HEK293 (cell line): ENCODE measurements around a stretch of chr11.

DNA sequence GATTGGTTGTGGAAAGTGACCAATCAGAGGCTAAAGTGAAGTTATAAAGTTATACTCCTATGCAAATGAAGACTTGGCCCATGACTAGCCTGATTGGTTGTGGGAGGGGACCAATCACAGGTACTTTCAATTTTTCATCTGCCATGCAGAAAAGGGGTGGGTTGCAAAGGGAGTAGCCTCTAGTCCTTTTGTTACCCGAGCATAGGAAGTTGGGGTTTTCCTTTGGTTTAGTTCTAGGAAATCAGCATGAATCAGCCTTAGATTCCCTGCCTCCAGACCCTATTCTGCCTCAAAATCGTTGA is 18.2 kb upstream of the CSTF3 start:
- PRO-cap, result no peak
- RRBS, 2 experiments, result no CpG with 5 or more reads among the region's 2 CpGs

- PRO-cap, result no peak
- RRBS, 2 experiments, result no CpG with 5 or more reads among the region's 6 CpGs
Measured at GRCh38 chr11:33694822-33695606, 5.6 kb downstream of the C11orf91 start.

- PRO-cap, result no peak
- RRBS, 2 experiments, result no CpG with 5 or more reads among the region's 6 CpGs
Measured at GRCh38 chr11:33696143-33696810, 4.3 kb downstream of the C11orf91 start.

DNA sequence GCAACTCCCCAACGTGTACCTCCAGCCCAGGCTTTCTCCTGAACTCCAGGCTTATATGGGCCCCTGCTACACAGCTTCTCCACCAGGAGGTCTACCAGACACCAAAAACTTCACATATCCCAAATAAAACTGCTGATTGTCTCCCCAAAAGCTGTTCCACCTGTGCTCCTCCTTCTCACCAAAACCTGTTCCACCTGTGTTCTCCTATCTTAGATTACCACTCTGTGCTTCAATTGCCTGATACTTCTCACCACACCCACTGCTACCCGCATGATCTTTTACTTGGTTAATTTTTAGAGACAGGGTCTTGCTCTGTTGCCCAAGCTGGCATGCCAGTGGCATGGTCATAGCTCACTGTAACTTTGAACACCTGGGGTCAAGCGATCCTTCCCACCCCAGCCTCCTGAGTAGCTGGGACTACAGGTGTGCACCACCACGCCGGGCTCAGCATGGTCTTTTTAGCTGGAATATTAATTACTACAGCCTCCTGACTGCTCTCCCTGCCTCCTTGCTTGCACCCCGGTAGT is 3.8 kb downstream of the C11orf91 start:
- PRO-cap, result no peak
- RRBS, 2 experiments, result 83 to 90% methylated on average over 2 of the region's 6 CpGs

GRCh38 chr11:33721265-33721937 is 14.8 kb downstream of the CD59 start:
- PRO-cap, result no peak
- RRBS, 2 experiments, result no CpG with 5 or more reads among the region's 6 CpGs

DNA sequence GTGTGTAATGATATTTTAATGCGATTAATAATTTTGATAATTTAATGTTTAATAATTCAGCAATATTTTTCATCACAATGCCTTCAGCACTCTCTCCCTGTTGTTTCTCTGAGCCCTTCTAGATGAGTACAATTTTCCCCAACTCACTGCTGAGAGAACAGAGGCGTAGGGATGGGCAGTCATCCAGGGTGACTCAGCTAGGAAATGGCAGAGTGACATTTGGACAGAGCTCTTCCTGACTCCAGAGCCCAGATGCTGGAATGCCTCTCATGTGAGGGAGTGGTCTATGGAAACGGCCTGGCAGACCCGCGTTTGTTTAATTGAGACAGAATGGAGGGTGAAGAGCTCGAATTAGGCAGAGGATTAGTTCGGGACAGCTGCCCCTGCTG is 7.4 kb upstream of the LMO2 start:
- PRO-cap, result no peak
- RRBS, 2 experiments, result no CpG with 5 or more reads among the region's 7 CpGs

DNA sequence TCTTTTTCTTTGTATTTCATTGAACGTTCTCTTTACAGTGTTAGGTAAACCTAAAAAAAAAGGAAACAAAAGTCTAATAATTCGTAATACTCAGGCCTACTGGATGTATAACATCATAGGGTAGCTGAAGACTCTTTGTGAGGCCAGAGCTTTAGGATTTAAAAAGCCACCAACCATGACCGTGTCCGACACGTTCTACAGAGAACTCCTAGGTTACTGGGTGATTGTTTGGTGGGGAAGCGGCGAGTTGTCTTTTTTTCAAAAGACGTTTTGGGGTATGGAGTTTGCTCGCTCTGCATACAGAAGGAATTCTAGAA is 589 bp upstream of the CAPRIN1 start:
- PRO-cap, result unidirectional peak, minus-strand start at position 218 of the sequence
- RRBS, 2 experiments, result no CpG with 5 or more reads among the region's 9 CpGs

GRCh38 chr11:34093101-34093809 is 12.2 kb upstream of the NAT10 start:
- PRO-cap, result no peak
- RRBS, 2 experiments, result no CpG with 5 or more reads among the region's 4 CpGs

DNA sequence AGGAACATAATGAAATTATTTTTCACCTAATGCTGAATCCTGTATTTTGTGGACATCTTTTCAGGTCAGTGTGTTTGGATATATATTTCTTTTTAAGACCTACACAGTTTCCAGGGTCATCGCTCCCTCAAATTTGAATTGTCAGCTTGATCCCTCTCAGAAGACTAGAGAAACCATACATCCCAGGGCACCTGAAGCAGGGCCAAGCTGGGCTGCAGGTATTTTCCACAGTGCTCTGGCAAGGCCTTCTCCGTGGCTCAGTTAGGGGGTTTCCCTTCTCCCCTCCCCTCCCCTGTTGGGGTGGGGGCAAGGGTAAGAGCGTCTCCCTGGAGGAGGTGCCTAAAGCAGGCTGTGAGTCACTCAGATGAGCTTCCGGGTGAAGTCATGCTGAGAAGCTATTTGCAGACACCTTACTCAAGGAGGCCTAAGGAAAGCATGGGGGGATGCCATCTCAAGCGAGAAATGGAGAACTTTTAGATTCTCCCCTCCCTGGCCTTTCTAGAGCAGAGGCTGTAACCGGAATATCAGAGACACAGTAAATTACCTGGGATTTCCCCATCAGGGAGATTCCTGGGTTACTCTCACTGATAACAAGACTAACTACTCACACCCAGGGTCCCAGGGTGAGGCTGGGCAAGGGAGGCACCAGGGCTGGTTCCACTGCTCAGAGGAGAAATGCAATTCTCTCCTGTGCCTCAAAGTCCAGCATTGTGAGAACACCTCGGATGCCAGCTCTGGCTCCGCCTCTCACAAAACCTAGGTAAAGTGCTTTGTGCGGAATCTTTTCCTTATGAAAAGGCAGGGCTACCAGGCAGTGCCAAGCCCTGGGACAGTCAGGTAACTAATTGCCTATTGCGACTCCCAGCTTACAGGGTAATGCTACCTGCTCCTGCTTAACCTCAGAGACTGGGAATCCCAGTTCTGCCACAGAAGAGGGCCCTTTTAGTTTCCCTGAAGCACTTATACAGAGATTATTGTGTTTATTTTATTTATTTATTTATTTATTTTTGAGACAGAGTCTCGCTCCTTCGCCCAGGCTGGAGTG is 123.6 kb downstream of the ABTB2 start:
- PRO-cap, result no peak
- RRBS, 2 experiments, result no CpG with 5 or more reads among the region's 12 CpGs

DNA sequence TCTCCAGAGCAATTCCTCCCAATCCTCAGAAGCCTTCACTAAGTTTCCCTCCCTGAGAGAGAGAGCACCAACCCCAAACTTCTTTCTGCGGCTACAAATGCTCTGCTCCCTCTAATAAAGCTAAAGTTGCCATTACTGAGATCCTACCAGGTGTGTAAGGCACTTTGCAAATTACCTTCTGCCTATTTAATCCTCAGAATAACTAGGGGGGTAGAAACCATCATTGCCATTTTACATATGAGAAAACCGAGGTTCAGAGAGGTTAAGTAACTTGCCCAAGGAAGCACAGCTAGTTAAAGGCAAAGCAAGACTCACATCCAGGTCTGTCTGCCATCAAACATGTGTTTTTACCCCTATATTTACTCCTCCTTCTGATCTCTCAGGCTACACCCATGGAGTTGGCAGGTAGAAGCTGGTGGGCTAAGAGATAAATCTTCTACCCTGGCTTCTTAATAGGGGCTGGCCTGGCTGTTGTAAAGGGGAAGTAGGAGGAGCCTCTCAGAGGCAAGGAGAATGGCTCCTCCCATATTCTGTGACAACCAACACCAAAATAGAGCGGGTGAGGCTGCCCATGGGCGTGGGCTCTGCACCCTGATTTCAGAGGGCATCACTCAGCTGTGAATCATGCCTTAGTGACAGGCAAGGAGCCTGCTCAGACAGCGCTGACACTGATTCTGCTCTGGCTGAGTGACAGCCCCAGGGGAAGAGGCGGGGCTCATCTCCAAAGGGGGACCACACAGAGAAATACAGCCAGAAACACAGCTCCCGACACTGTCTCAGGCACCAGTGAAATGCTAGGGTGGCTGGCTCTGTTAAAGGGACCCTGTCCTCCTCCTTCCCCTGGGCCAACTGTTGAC is 106.9 kb downstream of the ABTB2 start:
- PRO-cap, result no peak
- RRBS, 2 experiments, result no CpG with 5 or more reads among the region's 7 CpGs

DNA sequence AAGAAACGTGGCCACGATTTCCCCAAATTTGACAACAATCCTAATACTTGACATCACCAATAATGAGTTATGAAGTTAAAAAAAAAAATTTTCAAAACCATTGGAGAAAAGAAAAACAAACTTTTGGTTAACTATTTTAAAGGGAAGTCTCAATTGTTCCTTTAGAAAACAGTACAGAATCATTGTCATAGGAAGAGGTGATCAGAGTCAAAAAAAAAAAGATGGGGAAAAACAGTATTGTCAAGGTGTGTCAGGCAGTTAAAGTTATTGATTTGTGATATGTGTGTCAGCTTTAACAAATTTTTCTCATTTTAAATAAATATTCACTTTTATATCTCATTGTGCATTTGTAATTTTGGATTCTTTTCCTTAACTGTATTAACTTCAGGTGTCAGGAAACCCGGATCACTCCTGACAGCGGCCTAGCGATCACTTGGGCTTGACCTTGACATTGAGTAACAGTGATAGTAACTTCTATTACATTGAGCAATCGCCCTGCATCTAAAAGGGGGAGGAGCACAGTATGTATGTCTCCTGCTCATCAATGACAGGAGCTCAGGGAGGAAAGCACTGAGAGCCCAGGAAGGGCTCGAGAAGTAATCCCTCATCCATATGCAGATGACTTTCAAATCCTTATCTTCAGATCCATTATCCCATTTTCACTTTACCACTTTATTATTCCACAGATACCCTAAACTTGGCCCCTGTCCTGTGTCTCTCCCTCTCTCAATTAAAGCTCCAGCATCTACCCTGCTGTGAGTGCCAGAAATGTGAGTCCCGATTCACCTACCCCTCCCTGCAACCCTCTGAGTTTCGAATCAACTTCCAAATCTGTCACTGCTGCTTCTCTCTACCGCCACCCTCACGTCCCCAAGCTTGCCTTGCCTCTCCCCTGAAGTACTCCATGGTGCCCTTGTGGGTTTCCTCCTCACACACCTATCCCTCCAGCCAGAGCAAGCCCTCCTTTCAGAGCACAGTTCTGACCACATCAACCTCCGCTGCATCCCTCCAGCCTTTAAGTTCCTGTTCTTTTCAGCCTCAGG is 47.9 kb downstream of the ABTB2 start:
- PRO-cap, result no peak
- RRBS, 2 experiments, result no CpG with 5 or more reads among the region's 12 CpGs

- PRO-cap, result no peak
- RRBS, 2 experiments, result no CpG with 5 or more reads among the region's 1 CpG
Measured at GRCh38 chr11:34784236-34784564, 132.0 kb downstream of the APIP start.

DNA sequence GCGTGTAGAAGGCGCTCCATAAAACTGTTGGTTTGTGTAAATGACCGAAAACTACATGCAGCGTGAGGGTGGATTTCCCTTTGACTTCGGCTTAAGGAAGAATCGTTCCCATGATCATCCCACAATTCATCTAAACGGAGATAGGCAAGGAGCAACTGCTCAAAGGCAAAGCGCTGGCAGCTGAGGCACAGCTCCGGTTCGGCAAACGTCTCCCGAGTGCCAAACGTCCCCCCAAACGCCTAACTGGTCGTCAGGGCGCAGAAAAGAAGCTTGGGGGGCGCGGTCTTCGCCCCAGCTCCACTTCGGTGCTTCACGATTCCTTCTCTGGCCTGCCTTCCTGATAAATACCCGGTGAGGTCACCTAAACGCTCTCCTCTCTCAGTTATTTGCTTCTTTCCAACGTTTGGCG is 587 bp downstream of the APIP start:
- PRO-cap, result bidirectional peak, plus-strand start at position 129 of the sequence, minus-strand start at position 132 of the sequence
- RRBS, 2 experiments, result no CpG with 5 or more reads among the region's 25 CpGs

- PRO-cap, result bidirectional peak, plus-strand start at chr11:34916882, minus-strand start at chr11:34916883
- RRBS, 2 experiments, result no CpG with 5 or more reads among the region's 7 CpGs
Measured at GRCh38 chr11:34916824-34916972, 280 bp downstream of the PDHX start.

DNA sequence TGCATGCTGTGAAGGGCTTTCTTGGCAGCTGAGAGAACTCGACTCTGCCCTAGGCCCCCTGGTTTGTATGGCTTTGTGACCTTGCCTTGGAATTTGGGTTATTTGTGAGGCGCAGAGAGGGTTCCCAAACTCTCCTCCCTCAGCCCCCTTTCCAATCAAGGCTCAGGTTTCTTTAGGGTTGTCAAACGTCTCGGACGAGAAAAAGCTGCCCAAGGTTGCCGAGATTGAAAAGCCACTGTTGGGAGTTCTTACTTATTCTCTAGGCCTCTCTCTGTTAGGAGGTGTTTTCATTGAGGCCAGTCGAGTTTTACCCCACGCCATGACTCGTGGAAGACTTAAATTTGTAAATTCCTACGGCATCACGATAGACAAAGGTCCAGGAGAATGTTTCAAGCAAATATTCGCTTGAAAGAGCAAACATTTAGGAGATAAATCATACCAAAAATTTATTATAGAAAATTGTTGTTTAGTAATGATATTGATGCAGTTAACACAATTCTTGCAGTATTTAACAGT is 613 bp downstream of the PDHX start:
- PRO-cap, result unidirectional peak, minus-strand start at position 309 of the sequence
- RRBS, 2 experiments, result no CpG with 5 or more reads among the region's 12 CpGs

- PRO-cap, result no peak
- RRBS, 2 experiments, result no CpG with 5 or more reads among the region's 5 CpGs
Measured at GRCh38 chr11:35035772-35036588, 103.0 kb upstream of the CD44 start.

DNA sequence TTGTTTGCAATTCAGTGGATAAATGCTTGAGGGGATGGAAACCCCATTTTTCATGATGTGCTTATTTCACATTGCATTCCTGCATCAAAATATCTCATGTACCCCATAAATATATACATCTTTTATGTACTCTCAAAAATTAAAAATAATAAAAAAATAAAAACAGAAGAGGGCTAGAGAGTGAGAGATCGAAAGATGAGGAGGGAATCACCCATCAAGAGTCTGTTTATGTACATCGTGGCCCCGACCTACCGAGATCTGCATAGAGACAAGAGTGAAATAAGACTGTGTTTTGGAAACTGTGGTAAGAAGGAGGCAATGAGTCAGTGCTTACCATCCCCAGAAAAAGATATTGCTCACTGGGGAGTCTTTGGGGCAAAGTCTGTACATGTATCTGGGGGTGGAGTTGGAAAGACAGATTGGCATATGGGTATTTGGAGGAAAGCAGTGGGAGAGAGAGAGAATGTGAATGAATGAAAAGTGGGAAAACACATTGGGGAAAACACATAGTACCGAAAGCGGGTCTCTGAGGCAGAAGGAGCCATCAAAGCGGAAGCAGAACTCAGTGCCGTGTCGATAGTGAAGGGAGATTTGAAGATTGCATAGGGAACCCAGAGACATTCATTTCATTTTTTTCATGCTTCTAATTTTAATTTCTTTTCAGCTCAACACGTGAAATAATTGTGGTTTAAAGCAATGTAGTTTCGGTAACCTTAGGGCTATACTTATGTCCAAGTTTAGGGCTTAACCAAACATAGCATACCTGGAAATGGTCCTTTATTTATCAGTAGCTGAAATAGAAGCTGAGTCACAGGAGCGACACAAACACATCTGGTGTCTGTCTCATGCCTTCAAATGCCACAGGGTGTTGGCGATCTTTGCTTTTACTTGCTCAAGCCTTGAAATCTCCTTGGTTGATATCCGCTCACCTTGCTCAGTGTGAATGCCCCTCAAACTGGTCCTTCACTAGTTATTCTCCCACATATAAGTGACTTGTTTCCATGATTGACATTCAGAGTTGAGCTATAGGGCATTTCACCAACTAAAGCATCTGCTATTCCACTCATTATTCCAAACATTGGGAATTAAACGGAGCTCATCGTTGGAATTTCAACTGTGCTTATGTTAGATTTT is 98.6 kb upstream of the CD44 start:
- PRO-cap, result no peak
- RRBS, 2 experiments, result no CpG with 5 or more reads among the region's 16 CpGs

GRCh38 chr11:35082077-35083109 is 56.6 kb upstream of the CD44 start:
- PRO-cap, result no peak
- RRBS, 2 experiments, result no CpG with 5 or more reads among the region's 15 CpGs

DNA sequence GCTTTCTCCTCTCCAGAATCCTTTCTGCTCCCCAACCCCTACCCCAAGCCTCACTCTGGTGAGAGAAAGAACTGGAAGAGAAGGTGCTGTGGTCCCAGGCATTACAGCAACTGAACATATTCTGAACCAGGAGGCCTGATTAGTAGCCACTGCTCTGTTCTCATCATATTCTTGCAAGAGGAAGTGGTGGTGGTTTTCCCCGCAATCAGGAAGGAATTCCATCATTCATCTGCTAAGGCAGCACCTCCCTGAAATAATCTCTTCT is 28.0 kb upstream of the CD44 start:
- PRO-cap, result no peak
- RRBS, 2 experiments, result no CpG with 5 or more reads among the region's 1 CpG

- PRO-cap, result no peak
- RRBS, 2 experiments, result no CpG with 5 or more reads among the region's 3 CpGs
Measured at GRCh38 chr11:35126339-35127041, 12.5 kb upstream of the CD44 start.